GM19240 (cell line): ENCODE results near the genes C22orf31 and RHBDD3.

- RRBS, result no CpG with 5 or more reads among the region's 10 CpGs
These were observed 313.4 kb downstream of the MN1 start for GRCh38 chr22:27488258-27488462.

- RRBS, result no CpG with 5 or more reads among the region's 10 CpGs
These were observed 164.4 kb downstream of the MN1 start for GRCh38 chr22:27636919-27637727.

DNA sequence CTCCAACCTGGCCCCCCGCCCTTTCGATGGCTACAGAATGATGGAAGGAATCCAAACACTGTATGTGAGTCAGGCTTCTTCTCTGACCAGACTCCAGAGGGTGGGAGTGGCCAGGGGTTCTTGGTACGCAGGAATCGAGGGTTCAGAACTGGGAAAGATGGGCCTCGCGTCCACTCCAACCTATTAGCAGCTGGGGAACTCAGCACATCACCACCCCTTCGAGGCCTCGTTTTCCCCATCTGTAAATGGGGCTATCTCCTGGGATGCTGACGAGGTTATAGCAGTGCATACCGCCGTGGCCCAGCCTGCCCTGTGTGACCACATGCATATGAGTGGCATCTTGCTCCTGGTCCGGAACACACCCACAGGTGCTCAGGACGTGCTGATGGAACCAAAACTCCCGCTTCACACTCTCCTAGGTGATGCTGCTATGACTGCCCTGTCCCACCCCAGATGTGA is 26.3 kb downstream of the MN1 start:
- RRBS, result no CpG with 5 or more reads among the region's 14 CpGs

- RRBS, result no CpG with 5 or more reads among the region's 22 CpGs
These were observed 10.8 kb downstream of the MN1 start for GRCh38 chr22:27790580-27791238.

DNA sequence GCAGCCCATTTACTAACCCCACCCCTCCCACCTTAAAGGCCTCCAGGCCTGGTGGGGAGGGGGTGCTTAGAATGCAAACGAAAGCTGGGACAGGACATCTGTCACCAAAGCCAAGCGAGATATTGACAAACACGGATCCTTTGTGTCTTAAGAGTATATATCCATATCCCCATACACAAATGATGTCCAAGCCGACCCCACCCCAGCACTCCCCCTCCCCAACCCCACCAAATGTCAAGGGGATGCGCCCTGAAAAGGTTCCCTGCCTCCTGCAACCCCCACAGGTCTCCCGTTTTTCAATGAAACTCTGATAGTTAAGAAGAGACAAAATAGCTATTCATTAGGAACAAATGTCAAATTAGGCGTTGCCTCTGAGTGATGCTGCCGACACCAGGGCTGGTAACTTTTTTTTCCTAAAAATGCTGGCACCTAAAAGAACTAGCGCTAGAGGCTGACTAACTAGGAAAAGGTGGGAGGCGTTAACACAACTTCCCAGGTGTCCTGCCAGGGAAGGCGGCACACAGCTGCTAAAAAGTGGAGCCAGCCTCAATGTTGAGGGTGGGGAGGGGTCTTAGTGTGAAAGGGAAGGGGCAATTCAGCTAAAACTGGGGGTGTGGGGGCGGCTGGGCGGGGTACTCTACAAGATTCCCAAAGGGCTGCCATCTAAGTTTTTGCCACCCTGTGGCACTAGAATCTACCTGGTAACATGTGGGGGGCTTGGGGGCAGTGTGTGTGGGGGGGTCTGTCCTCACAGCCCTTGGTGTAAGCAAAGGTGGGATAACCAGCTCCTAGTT is 5.5 kb downstream of the MN1 start:
- RRBS, result no CpG with 5 or more reads among the region's 13 CpGs

- RRBS, result no CpG with 5 or more reads among the region's 7 CpGs
These were observed 50.9 kb upstream of the MN1 start for GRCh38 chr22:27852235-27853140.

DNA sequence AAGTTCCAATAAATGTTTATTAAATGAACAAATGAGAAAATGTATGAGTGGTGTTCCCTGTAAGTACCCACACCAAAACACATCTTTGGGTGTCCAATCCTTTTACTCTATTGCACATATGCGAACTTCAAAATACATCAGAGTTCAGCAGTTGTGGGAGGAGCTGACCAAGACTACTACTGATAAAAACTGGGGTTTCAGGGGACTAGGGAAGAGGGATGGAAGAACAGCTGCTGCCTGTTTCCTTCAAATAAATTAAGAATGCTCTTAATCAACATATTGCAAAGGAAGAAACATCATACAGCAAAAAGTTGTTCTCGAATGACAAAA is 36.2 kb downstream of the PITPNB start:
- RRBS, result no CpG with 5 or more reads among the region's 2 CpGs

- RRBS, result no CpG with 5 or more reads among the region's 1 CpG
These were observed 102.7 kb downstream of the TTC28 start for GRCh38 chr22:28576887-28577366.

DNA sequence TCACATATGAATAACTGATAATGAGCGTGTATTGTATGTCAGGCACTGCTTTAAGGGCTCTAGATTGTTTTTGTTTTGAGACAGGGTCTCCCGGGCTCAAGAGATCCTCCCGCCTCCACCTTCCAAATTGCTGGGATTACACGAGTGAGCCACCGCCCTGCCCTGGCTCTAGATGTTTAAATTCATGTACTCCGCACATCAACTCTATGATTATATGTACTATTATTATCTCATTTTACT is 316 bp upstream of the CCDC117 start:
- RRBS, result no CpG with 5 or more reads among the region's 6 CpGs

- RRBS, result no CpG with 5 or more reads among the region's 2 CpGs
These were observed 1.1 kb downstream of the CCDC117 start for GRCh38 chr22:28773685-28773949.

DNA sequence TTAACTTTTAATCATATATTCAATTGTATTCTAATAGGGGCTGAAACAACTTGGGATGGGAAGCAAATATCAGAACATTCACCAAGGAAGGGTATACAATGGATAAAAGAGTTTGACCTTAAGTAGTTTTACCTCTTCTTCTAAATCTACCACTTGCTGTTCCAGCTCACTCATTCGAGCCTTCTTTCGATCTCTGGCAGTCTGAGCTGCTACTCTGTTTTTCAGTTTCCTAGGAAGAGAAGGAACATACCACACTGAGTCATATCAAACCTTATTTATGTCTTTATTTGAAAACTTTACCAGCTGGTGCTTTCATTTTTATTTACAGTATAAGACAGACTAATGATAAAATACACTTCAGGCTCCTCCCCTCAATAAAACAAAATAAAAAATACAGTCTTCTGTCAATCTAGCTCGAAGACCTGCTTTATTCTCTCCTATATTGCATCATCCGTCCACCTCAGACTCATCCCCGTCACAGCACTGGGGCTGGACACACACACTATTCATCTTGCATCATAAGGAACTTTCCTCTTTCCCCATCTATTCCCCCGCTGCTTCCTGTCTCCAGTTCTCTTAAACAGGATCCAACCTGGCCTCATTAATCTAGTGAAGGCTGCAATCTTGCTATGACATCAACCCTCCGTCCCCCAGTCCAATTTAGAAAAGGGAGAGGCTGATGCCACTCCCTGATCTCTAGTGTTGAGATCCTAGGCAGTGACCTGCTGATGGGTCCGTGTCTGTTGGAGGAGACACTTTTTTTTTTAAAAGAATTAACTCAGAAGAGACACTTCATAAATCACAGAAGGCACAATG is 26.6 kb downstream of the CCDC117 start:
- RRBS, result no CpG with 5 or more reads among the region's 8 CpGs

- RRBS, result 11% methylated on average over 2 of the region's 17 CpGs
These were observed 29.8 kb downstream of the CCDC117 start for GRCh38 chr22:28801908-28803118.

DNA sequence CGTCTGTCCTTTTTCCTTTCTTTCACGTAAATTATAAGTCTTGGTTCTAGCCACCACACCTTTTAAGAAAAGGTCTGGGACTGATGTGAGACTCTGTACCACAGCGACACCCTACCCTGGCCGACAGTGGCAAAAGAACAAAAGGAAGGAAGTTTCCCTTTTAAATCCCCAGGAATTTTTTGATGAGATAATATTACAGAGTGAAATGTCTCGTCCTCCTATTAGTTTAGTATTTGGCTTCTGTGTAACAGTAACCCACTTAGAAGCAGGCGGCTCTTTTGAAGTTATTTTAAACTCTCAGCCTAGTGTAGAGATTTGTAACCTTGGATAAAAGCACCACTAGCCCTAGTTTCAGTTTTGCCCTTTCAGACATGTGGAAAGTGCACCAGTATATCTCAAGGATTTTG is 84.2 kb downstream of the C22orf31 start:
- RRBS, result no CpG with 5 or more reads among the region's 6 CpGs

GRCh38 chr22:29030060-29031283 is 31.2 kb downstream of the C22orf31 start:
- RRBS, result 2% methylated on average over 5 of the region's 53 CpGs

GRCh38 chr22:29031284-29031951 is 30.2 kb downstream of the C22orf31 start:
- RRBS, result no CpG with 5 or more reads among the region's 17 CpGs

- RRBS, result no CpG with 5 or more reads among the region's 2 CpGs
These were observed at the start of gene C22orf31 for GRCh38 chr22:29061733-29062187. Gene C22orf31, minus strand, starts transcription at chr22:29061831.

- RRBS, result no CpG with 5 or more reads among the region's 8 CpGs
These were observed 963 bp upstream of the C22orf31 start for GRCh38 chr22:29062585-29063003.

- RRBS, result 2% methylated on average over 21 of the region's 80 CpGs
These were observed at the start of gene RHBDD3 for GRCh38 chr22:29267521-29268373. Gene RHBDD3, minus strand, starts transcription at chr22:29267981.

DNA sequence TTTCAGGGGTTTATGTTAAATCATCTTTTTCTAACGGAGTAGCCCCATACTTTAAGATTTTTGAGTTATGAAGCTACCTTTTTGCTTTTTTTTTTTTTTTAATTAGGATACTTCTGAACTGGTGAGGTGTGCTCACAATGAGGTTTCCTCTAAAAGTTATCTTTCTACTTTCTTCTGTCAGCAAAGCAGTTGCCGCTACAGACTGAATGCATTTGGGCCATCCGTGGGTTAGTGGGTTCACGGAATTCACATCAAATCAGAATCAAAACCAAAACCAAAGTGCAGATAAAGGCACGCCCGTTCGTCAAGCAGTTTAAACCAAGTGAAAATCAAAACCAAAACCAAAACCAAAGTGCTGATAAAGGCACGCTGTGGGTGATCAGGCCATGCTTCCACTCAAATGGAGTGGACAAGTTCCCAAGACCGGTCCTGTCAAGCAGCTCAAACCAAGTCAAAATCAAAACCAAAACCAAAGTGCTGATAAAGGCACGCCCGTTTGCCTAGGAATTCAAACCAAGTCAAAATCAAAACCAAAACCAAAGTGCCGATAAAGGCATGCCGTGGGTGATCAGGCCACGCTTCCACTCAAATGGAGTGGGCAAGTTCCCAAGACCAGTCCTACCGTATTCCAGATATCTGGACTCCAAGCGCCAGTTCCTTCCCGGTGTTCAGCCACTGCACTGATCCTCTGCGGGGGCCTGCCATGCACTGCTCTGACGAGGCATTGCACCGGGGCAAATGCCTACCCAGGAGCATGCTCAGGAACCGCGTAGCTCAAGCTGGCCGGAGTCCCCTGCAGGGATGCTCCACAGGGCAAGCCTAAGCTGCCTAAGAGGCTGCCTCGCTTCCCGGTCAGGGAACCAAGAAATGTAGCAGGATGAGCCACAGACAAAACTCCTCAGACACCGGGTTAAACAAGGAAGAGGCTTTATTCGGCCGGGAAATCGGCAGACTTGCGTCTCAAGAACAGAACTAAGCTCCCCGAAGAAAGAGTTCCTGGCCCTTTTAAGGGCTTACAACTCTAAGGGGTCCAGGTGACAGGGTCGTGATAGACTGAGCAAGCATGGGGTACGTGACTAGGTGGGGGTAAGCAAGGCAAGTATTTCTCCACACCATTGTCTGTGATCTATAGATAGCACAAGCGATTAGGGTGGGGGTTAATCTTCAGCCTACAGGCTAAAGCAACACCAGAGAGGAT is 26.8 kb upstream of the AP1B1 start:
- RRBS, result 81% methylated on average over 3 of the region's 34 CpGs

DNA sequence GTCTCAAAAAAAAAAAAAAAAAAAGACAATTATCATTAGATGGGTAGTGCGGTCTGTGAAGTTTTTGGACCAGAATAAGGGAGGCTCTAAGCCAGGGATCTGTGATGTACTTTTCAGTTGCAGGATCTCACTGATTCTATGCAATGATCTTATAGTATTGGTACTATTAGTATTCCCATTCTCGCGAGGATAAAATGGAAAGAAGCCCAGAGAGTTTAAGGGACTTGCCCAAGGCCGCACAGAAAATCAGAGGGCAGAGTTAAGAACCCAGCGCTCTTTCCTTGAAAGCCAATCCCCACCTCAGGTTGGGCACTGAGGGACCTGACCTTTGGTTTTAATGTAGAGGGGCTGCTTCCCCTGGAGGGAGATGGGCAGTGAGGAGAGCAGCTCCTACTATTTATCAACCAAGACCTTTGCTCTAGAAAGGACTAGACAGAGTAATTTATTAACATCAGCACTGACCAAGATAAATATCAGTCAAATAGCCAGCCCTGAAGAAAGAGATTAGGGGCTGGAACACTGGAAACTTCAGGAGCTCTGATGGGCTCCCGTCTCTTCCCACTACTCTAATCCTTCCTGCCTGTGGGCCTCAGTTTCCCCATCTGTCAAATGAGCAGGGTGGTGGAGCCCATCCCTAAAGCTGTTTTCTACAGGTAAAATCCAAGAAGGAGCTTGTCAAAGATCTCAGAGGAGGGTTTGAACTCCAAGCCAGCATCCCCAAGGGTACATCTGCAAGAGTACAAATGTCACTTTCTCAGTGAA is 6.0 kb downstream of the NIPSNAP1 start:
- RRBS, result no CpG with 5 or more reads among the region's 6 CpGs